Measurements from ENCODE around the genes HDAC5 and FAM171A2.

GRCh38 chr17:44019210-44020109 lies 4.7 kb upstream of the TMEM101 start:
- RRBS, result no CpG with 5 or more reads among the region's 14 CpGs

DNA sequence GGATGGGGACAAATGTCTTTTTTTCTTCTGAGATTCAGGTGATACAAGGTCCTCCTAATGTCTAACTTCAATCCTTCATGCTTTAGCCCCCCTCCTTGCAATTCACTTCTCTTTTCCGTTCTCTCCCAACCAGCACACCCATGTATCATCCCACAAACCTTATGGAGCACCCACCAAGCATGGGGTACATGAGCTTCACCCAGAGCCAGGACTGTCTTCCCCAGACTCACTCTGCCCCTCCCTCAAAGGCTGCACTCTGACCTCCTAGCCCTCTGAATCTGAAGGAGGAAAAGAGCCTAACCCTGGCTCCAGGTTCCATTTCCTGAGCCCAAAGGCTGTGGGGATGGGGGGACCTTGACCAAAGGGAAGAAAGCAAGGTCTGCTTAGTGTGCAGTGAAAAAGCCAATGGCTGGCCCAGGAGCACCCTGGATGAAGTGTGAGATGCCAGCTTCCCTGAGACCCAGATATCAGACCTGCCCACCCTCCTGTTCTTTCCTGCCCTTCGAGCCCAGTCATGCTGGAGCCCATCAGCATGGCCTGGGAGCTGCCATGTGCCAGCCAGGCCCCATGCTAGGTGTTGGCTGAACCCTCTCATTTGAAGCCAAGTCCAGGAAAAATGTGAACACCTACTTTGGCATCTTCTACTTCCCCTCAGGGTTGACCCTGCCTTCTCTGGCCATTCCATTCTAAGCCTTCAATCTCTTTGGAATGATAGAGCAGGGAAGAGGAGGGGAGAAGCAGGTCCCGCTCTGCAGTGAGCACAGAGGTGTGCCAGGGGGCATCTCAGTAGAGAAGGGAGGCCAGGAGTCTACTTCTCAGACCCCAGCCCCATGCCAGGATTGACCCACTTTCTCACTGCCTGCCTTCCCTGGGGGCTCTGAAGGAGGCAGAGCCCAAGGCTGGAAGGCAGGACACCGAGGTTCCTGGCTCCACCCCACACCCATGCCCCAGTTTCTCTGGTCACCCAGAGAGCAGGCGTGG lies 9.7 kb downstream of the HDAC5 start:
- RRBS, result no CpG with 5 or more reads among the region's 5 CpGs

- RRBS, result 1% methylated on average over 35 of the region's 85 CpGs
These were observed at the start of gene HDAC5 for GRCh38 chr17:44122734-44123736. Gene HDAC5, minus strand, starts transcription at chr17:44123641.

DNA sequence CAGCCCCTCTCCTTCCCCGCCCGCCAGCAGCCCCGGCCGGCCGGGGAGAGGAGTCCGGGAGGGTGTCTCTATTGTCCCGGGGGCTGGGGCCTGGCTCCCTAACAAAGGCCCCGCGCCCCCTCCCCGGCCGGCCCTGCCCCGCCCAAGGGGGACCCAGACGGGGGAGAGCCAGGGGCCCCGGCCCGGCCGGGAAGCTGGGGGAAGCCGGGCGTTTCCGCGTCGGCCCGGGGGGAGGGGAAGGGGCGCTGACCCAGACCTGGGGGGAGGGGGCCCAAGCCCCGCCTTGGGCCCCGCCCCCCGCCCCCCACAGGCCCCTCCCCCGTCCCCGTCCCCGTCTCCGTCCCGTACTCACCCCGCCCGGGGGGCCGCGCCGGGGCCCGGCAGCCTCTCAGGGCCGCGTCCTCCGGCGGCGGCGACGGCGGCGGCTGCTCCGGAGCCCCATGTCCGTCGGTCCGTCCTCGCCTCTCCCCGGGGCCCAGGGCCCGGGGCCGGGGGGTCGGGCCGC lies 488 bp downstream of the ATXN7L3 start:
- RRBS, result 5% methylated on average over 14 of the region's 56 CpGs

DNA sequence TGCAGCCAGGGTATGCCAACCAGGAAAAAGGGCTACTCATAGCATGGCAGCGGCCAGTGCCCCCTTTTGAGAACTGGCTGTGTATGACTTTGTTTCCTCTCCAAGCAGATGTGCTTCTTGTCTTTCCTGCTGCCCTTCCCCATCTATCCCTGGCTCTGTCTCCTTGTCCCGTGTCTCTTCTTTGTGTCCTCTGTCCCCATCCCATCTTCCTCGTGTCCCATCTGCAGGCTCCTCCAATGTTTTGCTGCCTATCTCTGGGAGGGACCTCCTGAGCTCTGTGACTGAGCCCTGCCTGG lies 4.8 kb downstream of the UBTF start:
- RRBS, result no CpG with 5 or more reads among the region's 3 CpGs

DNA sequence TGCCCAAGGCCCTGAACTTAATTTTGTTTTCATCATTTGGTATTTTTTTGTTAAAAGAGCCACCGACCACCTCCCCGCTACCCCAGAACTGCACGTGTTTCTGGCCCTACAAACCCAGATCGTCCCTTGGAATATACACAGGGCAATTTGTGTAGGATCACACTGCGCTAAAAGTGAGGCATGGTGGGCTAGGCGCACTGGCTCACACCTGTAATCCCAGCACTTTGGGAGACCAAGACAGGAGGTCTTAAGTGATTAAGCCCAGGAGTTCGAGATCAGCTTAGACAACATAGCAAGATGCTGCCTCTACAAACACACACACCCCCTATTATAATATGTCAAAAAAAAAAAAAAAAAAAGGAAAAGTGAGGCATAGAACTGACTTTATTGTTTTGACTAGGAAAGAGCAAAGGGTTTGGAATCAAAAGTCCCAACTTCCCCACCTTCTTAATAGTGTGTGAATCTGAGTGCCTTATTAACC lies 3.5 kb upstream of the UBTF start:
- RRBS, result no CpG with 5 or more reads among the region's 7 CpGs

- RRBS, result no CpG with 5 or more reads among the region's 15 CpGs
These were observed 12.3 kb upstream of the SLC4A1 start for GRCh38 chr17:44280082-44280839.

GRCh38 chr17:44315812-44316699 lies 7.7 kb downstream of the RUNDC3A start:
- RRBS, result 5% methylated on average over 4 of the region's 35 CpGs

GRCh38 chr17:44338570-44339093 lies 6.5 kb upstream of the GRN start:
- RRBS, result no CpG with 5 or more reads among the region's 7 CpGs

DNA sequence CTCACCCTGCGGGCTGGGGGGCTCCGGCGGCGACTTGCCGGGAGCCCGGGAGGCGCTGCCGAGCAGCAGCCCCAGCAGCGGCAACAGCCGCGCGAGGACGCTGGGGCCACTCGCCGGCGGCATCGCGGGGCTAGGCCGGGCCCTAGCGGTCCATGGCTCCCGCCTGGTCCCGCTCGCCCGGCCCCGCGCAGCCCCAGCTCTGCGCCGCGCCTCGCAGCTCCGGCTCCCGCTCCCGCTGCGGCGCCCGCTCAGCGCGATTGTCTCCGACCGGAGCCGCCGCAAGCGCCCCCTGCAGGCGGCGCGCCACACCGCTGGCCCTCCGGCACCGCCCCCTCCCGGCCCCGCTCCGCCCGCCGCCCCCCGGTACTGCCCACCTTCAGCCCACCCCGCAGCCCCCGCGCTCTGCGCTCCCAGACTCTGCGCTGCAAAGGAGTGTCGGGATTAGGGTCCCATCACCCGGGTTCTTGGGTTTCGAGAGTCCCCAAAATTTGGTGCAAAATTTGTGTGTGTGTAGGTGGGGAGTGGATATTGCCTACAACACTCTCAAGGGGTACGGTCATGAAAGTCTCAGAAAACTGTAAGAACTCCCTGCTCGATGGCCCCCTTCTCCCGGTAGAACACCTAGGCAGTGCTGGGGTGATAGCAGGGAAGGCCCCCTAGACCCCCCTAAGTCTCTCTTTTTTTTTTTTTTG lies at the start of gene FAM171A2:
Gene FAM171A2 (minus strand): TSS at position 262 of the 692 bp plus-strand sequence.
- RRBS, result 1% methylated on average over 40 of the region's 66 CpGs

DNA sequence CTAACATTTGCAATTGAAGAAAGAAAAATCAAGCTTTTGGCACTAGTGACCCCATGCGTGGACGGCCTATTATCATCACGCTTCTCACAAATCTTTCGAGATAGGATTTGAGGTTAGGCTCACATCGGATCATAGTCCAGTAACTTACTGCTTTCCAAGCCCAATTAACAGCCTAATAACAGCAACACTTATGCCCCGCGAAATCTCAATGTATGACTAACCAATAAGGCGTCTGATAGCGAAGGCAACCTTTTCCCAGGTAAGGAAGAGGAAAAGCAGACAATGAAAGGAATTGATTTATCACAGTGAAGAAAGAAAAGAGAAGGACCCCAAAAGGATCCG lies 674 bp downstream of the GPATCH8 start:
- RRBS, result no CpG with 5 or more reads among the region's 10 CpGs

DNA sequence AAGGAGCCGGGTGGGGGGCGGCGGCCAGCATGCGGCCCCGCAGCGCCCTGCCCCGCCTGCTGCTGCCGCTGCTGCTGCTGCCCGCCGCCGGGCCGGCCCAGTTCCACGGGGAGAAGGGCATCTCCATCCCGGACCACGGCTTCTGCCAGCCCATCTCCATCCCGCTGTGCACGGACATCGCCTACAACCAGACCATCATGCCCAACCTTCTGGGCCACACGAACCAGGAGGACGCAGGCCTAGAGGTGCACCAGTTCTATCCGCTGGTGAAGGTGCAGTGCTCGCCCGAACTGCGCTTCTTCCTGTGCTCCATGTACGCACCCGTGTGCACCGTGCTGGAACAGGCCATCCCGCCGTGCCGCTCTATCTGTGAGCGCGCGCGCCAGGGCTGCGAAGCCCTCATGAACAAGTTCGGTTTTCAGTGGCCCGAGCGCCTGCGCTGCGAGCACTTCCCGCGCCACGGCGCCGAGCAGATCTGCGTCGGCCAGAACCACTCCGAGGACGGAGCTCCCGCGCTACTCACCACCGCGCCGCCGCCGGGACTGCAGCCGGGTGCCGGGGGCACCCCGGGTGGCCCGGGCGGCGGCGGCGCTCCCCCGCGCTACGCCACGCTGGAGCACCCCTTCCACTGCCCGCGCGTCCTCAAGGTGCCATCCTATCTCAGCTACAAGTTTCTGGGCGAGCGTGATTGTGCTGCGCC lies 526 bp downstream of the FZD2 start:
- RRBS, result 9% methylated on average over 1 of the region's 74 CpGs

DNA sequence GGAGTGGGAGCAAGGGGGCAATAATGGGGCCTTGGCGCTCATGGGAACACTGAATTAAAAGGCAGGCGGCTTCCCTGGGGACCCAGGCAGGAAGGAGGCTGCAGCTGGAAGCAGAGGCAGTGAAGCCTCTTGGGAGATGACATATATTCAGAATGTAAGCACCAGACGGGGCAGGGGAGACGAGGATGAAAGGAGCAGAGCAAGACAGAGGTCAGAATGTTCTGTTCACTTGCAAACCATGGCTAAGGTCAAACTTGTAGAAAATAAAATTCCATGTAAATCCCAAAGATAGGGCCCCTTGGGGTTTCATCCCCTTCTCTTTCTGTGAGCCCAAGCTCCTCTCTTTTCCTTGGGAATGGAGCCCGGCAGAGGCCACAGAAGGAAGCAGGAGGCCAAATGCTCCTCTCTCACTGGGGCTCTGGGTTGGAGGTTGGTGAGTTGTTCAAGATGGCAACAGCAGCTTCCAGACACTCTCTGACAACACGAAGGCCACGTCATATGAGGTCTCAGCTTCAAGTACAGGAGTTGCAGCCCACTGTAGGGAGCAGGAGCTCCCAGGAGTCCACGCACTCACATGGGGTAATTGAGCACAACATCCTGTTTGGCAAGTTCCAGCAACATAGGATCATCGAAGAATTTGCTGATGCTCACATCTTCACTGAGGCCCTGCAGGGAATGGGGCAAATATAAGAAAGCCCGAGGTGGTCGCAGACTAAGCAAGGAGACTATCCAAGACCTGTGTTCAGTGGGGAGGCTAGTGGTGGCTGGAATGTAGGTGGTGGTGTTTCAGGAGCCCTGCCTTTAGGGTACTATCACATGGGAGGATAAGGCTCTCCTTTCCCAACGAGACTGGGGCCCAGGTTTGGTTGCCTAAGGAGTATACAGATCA lies 3.3 kb downstream of the HIGD1B start:
- RRBS, result no CpG with 5 or more reads among the region's 12 CpGs

DNA sequence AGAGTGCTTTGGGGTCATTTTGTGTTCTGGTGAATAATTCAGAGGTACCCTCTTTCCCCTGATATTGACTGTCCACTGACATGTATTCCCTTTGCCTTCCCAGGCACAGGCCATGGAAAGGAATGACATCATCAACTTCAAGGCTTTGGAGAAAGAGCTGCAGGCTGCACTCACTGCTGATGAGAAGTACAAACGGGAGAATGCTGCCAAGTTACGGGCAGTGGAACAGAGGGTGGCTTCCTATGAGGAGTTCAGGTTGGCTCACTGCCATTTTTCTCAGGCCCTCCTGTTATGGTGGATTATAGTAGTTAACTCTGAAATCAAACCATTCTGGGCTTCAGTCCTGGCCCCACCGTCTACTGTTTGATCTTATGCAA lies 1.3 kb downstream of the CCDC103 start:
- RRBS, result no CpG with 5 or more reads among the region's 3 CpGs

DNA sequence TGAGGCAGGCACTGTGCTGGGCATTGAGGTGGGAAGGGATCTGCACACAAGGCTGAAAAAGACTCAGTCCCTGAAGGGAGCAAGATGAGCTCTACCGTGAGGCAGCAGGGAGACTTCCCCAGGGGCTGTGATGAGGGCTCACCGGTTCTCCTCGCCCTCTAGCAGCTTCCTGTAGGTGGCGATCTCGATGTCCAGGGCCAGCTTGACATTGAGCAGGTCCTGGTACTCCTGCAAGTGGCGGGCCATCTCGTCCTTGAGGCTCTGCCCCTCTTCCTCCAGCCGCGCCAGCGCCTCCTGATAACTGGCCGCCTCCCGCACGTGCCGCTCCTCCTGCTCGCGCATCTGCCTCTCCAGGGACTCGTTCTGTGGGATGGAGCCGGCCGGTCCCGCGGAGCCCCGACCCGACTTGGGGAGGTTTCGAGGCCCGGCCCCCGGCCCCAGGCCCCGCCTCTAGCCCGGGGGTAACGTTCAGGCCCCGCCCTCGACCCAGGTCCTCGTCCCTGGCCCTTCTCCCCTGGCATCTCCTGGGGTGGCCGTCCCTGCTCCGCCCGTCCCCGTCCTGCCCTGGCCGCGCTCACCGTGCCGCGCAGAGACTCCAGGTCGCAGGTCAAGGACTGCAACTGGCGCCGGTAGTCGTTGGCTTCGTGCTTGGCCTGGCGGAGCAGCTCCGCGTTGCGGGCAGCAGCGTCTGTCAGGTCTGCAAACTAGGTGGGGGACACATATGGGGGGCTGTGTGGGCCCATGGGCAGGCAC lies 4.0 kb downstream of the GFAP start:
- RRBS, result 34% methylated on average over 7 of the region's 51 CpGs

DNA sequence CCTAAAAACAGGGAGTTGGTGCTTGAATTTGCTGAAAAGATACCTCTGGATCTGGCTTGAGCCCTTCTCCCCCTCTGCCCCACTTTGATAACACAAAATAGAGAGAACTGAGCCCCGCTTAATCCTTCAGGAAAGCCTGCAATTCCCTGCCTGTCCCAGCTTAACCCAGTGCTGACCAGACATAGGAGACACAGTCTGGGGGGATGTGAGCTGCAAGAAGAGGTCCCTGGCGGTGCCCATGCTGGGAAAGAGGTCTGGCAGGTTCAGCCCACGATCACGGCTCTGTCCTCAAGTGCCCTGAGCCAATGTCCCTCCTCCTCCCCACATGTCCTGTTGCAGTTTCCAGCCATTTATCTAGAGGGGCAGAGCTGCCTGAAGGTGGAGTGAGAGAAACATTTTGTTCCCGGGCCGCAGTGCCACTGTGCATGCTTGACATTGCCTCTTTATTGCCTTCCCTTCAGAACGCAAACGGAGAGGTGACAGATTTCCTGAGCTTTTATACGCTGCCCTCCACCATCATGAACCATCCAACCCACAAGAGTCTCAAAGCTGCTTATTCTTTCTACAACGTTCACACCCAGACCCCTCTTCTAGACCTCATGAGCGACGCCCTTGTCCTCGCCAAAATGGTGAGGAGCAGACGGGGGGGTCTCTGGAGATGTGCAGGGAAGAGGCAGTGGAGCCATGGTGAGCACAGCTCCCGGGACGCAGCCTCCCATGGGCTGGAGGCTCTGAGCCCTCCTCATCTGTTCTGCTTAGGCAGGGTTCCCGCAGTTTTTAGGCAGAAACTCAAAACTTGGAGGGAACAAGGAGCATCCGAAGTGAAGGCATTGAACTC lies 28.8 kb downstream of the PLCD3 start:
- RRBS, result no CpG with 5 or more reads among the region's 18 CpGs

- RRBS, result no CpG with 5 or more reads among the region's 5 CpGs
These were observed 4.9 kb downstream of the PLCD3 start for GRCh38 chr17:45127484-45127777.

DNA sequence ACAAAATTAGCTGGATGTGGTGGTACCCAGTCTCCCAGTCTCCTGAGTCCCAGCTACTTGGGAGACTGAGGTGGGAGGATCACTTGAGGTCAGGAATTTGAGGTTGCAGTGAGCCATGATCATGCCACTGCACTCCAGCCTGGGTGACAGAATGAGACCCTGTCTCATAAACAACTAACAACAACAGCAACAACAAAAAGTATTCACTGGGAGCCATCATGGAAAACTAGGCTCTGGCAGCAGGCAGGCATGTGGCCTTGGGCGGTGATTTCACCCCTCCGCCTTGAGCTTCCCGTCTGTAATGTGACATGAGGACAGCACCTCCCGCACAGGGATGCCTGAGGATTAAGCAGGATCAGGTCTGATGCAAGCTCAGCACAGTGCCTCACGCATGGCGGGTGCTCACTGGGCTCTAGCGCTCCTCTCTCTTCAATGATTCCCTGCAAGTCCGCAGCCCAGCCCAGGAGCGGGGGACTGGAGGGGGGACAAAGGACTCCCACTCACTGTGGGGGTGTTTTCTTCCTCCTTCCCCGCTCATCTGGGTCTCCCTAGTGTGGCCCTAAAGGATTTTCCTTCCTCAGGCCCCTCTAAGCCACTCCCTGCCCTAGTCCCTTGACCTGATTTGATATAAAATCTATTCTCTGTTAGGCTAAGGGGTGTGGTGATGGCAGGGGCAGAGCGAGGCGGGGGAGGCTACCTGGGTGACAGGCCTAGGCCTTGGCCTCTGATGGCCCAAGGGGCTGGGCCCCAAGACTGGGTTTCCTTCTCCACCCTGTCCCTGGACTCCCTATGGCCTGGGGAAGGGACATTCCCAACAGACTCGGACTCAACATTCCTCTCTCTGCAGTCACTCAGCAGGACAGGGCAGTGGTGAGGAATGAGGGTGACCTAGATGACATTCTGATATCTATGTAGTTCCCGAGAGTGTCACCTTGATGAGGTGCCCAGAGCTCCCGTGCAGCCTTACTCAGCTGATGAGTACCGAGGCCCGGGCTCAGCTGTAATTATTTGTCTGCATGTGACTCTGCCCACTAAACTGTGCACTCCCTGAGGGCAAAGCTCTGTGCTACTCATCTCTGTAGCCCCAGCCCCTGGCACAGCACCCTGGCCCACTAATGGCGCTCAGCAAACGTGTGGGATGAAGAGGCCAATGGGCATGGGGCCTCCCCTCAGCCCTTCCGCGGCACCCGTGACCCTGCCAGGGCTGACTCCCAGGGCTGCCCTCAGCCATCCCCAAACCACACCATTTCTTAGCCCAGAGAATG lies 2.6 kb downstream of the PLCD3 start:
- RRBS, result no CpG with 5 or more reads among the region's 22 CpGs

DNA sequence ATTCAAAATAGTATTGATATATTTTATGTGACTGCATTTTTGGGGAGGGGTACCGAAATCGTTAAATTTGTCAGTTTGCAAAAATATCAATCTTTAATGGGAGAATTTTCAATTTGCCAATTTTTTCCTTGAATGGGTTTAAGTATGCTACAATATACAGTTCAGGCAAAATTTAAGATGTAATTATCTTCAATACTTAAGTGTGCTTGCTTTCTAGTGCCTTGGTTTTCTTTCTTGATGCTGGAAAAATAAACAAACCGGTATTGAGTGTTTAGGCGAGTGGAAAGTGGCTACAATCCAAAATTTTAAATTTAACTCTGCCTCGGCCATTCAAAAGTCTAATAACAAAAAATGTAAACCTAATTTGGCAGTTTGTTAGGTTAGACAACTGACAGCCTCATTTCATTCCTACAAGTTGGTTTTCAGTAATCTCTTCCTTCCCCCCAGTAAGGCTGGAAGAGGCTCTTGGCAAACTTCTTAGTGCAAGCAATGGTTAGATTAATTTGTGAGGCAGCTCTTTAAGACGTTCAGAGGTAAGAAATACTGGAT lies 2.5 kb downstream of the HEXIM1 start:
- RRBS, result no CpG with 5 or more reads among the region's 6 CpGs

DNA sequence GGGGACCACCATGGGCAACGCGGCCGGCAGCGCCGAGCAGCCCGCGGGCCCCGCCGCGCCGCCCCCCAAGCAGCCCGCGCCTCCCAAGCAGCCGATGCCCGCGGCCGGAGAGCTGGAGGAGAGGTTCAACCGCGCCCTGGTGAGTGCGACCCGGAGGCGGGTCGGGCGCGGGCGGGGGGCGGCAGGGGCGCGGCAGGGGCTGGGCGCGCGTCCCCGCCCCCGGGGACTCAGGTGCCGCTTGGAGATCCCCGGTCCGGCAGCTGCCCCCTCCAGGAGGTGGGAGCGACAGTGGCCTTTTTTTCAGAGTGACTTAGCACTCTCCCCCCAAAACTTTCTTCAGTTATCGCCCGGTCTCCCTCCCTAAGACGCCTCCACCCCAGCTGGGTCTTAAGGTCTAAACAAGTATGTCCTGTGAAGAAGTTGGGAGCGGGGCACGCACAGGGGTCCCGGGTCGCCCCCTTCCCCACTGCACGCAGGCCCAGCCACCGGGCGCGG lies 477 bp downstream of the FMNL1 start:
- RRBS, result 1% methylated on average over 22 of the region's 49 CpGs